Kidney (tissue), 2 donors: ENCODE measurements around a stretch of chr1.

- PRO-cap, result no peak
- RRBS, result no CpG with 5 or more reads among the region's 9 CpGs
Observed at GRCh38 chr1:234768635-234769054, 158.7 kb upstream of the IRF2BP2 start.

DNA sequence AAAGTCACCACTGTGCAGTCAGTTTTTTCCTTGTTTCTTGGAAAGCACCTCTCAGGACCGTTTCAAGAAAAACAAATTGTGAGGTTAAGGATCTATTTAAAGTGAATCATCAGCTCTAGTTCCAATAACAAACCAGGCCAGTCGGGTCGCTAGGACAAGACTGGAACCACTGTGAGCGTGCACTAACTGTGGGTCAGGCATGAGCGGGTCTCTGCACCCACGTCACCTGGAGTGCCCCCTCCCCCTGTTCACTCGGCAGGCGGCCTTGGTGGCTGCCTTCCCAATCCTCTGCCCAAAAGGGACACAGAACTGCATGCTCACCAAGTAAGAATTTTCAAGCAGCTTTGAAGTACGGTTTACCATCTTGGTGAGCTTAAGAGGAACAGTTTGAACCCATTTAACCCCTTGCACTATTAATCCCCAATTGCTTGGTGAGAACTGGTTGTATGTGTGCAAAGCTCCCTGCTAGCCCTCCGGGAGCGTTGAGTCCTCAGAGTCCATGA lies 199.6 kb upstream of the IRF2BP2 start:
- PRO-cap, result unidirectional peak, plus-strand start at position 295 of the sequence
- RRBS, result no CpG with 5 or more reads among the region's 11 CpGs

DNA sequence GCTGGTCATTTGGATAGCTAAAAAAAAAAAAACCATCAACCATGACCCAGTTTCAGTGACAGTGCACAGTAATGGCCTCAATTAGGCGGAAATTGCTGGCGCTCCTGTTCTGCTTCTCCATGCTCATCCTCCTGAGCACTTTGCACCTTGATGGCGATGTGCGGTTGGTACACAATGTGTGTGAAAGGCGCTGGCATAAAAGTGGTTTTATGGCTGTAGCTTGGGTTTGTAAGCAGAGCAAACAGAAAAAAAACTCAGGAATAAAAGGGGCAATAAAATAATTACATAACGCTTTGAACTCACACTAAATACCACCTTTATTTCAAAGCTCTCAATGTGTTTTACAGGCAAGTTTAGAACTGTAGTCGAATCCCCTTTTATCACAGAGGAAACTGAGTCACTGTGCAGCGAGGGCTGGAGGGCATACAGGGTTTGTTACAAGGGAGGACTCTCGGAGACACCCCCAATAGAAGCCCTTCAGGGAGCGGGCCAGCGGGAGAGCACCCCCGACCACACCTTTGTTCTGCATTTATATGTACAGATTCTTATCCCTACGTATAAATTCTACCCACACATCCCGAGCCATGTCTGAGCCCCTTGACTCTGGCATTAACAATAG lies 213.4 kb upstream of the IRF2BP2 start:
- PRO-cap, result no peak
- RRBS, result no CpG with 5 or more reads among the region's 14 CpGs

DNA sequence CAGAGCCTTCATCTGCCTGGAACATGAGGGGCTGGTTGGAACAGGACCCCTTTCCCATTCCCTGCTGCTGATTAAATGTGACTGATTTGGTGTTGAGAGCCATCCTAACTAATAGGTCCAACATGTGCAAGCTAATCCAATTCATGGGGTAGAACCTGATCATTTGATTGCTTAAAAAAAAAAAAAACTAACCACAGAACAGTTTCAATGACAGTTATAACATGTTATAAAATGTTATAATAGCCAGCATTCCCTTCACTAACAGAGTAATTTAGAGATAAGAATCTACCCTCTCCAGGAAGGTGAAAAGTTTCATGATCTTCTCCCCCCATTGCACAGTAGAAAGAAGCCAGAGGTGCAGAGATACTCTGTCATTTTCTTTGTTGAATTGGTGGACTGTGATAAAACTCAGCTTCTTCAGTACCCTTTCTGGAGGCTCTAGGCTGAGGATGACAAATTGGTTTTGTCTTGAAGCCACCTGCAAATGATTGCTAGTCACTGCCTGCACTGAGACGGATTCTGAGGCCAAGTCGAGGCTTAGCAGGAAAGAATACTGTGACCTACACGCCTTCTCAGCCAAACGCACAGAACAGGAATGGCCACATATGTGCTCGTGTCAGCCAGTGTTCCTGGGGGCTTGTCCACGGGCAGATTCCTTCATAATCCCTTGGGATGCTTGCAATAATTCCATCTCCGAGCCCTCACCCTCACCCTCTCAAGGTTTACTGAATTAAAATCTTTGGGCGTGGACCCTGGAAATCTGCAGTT lies 215.7 kb upstream of the IRF2BP2 start:
- PRO-cap, result no peak
- RRBS, result no CpG with 5 or more reads among the region's 8 CpGs

GRCh38 chr1:234845165-234845616 lies 235.2 kb upstream of the IRF2BP2 start:
- PRO-cap, result no peak
- RRBS, result no CpG with 5 or more reads among the region's 4 CpGs

DNA sequence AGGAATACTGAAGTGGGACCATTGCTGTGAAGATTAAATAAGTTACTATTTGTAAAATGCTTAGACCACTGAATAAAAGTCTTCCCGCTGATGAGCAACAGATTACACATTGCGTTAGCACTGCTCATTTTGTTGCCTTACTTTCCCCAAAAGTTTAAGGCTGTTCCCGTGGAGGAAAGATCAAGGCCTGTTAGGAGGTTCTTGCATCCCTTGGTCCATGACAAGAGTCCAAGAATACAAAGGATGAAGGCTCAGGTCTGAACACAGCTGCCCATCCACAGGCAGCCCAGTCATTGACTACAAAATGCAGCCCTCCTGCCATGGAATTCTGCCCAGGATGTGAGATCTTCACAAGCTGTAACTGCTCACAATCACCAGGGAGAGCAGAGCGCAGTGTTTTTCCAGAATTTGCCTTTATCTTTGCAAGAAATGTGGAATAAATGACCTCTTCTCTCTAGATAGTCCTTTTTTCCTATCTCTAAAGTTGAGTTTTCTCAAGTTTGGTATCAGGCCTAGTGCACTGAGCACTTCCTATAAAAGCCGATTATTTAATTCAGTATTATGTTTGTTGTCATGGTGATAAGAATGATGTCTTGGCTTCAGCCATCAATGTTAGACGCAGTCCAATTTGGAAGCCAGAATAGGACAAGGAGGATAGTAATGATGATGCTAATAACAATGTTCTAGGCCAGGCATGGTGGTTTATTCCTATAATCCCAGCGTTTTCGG lies 246.8 kb upstream of the IRF2BP2 start:
- PRO-cap, result no peak
- RRBS, result no CpG with 5 or more reads among the region's 8 CpGs

DNA sequence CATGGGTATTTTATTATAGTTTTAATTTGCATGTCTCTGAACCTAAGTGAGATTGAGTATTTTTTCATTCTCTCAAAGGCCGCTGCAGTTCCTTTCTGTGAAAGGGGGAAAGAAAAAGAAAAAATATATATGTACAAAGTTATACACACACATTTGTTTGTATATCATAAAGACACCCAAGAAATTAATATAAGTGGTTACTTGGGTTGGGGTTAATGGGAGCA lies 252.0 kb upstream of the IRF2BP2 start:
- PRO-cap, result no peak
- RRBS, result no CpG with 5 or more reads among the region's 1 CpG

- PRO-cap, result no peak
- RRBS, result 33% methylated on average over 2 of the region's 10 CpGs
Observed at GRCh38 chr1:234885526-234886165, 243.0 kb downstream of the TOMM20 start.

DNA sequence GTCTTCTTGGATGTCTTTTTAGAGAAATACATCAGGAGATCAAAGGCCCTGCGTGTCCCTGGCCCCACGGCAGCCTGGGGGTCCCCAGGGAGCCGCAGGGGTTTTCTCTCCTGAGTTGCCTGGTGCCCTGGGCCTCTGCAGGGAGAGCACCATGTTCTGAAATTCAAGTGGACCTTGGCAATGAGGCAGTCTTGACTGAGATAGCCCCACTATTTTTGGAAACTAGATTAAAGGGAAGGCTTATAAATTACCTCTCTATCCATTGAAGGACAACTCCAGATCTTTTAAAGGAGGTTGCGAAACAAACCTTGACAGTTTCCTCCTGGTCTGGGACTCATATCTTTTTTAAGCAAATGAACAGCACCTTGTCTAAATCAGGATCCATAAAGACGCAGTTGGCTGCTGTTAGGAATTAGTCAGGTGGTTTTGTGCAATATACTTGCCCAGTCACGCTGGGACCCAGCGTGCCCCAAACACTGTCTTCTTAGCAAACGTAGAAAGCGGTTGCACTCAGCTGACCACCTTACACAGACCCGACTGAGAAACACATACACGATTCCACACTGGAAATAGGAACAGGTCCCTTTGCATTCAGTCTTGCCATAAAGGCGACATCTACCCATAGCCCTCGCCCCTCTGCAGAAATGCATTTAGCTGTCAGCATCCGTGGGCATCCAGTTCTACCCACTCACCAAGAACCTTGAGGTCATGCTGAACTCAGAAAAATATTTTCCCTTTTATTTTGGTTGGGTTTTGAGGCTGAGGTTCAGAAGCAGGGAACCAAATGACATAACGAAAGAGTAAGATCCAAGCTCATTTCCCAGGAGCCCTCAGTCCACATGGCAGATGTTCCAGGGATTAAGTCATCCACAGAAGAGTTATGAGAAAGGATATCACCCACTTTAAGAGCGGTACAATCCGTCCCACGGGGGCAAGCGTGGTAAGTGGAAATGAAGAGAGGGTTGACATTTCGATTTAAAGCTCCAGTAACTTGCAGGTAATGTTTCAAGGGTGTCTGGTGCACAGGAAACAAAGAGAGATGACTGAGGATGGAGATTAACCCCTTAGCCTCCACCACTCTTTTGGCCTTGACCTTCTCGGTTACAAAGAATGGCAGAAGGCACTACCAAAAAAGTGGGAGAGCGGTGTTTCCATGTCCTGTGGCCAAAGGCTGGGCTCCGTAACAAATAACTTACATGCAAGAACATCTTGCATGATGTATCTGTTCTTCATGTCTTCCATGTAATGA lies 241.9 kb downstream of the TOMM20 start:
- PRO-cap, result no peak
- RRBS, result no CpG with 5 or more reads among the region's 23 CpGs

GRCh38 chr1:234899429-234899746 lies 229.2 kb downstream of the TOMM20 start:
- PRO-cap, result no peak
- RRBS, result no CpG with 5 or more reads among the region's 5 CpGs

- PRO-cap, result no peak
- RRBS, result no CpG with 5 or more reads among the region's 17 CpGs
Observed at GRCh38 chr1:234926804-234927368, 201.8 kb downstream of the TOMM20 start.

GRCh38 chr1:234969482-234970378 lies 158.9 kb downstream of the TOMM20 start:
- PRO-cap, result unidirectional peak, plus-strand start at chr1:234969865; bidirectional peak, plus-strand start at chr1:234970175, minus-strand start at chr1:234970210
- RRBS, result 4% methylated on average over 17 of the region's 36 CpGs

- PRO-cap, result no peak
- RRBS, result no CpG with 5 or more reads among the region's 3 CpGs
Observed at GRCh38 chr1:234980283-234980412, 148.5 kb downstream of the TOMM20 start.

DNA sequence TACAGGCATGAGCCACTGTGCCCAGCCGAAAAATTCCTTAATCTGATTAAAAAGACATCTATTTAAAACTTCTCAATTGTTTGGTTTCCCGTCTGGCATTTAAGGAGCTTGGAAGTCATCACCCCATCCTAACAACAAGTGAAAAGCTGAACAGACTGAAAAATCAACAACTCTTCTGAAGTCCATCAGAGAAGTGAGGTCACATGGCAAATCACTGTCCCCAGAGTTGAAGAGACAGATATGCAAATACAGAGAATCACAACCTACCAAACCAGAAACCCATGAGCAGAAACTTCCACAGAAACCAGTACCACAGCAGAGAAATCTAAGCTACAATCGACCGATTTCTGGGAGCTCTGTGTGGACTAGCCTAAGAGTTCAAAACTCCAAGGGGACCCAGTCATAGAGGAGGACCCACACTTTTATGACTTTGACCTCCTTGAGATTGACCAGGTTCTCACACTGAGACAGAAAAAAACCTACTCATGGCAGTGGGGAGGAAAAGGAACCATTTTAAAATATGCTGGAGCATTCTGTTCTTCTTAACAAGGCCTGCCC lies 93.8 kb downstream of the TOMM20 start:
- PRO-cap, result no peak
- RRBS, result no CpG with 5 or more reads among the region's 4 CpGs

DNA sequence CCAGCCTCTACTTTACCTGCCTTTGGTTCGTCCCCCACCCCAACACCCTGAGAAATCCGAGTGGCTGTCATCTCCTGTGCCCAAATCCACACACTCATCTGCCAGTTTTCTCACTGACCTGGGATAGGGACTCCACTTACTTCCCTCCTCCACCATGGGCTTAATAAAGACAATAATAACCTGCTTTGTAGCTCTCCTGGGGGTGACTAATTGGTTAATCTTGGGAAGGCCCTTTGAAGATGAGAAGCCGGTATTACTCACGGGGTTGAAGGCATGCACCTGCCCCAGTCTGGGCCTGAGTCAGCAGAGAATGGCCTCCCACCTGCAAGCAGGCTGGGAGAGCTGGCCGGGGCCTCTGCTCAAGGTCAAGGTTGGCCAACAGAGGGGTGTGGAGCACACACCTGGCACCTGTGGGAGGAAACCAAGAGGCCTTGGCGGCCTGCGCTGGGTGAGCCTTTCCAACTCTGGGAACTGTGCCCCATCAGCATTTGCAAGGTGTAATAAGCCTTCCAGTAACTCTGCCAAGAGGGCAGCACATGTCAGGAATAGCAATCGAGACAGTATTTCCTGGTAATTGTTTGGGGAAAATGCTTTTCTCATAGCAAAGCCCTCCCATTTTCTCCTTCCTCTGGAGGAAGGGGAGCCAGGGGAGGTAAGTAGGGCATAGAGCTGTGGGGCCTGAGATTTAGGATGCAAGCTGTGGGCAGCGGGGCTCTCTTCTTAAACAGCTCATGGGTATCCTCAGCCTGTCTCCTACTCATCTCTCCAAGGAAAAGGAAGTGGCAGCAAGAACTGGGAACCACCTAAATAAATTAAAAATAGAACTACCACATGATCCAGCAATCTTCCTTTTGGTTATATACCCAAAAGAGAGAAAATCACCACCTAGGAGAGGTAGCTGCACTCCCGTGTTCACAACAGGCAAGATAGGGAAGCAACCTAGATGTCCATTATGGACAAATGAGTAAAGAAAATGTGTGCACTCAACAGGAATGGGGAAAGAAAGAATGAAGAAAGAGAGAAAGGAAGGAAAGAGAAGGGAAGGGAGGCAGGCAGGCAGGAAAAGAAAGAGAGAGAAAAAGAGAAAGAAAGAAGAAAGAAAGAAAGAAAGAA lies 48.9 kb downstream of the TOMM20 start:
- PRO-cap, result no peak
- RRBS, result 19% methylated on average over 3 of the region's 10 CpGs

- PRO-cap, result no peak
- RRBS, result no CpG with 5 or more reads among the region's 32 CpGs
Observed at GRCh38 chr1:235127653-235128409, 806 bp downstream of the TOMM20 start.

DNA sequence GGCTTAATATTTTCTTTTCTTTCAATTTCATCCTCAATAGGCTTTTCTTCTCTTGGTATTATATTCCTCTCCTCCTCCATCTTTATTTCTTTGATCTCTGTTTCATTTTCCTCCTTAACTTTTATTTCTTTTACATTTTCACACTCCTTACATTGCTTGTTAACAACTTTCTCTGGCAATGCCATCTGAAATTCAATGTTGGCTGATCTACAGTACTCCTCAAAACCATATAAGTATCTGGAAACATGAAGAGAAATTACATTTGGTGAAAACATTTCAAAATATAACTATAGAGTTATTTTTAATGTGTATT lies 59.2 kb upstream of the RBM34 start:
- PRO-cap, result no peak

DNA sequence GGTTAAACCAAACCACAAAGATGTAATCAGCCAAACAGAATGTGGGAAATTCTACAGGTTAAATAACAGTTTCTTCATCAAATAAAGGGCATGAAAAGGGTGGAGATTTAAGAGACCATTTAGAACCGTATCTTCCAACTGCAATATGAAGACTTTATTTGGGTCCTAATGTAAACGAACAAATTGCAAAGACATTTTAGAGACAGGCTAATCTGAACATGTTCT lies 30.3 kb downstream of the ARID4B start:
- PRO-cap, result no peak
- RRBS, result no CpG with 5 or more reads among the region's 2 CpGs

- PRO-cap, result no peak
- RRBS, result no CpG with 5 or more reads among the region's 4 CpGs
Observed at GRCh38 chr1:235527035-235527553, 22.8 kb upstream of the B3GALNT2 start.

DNA sequence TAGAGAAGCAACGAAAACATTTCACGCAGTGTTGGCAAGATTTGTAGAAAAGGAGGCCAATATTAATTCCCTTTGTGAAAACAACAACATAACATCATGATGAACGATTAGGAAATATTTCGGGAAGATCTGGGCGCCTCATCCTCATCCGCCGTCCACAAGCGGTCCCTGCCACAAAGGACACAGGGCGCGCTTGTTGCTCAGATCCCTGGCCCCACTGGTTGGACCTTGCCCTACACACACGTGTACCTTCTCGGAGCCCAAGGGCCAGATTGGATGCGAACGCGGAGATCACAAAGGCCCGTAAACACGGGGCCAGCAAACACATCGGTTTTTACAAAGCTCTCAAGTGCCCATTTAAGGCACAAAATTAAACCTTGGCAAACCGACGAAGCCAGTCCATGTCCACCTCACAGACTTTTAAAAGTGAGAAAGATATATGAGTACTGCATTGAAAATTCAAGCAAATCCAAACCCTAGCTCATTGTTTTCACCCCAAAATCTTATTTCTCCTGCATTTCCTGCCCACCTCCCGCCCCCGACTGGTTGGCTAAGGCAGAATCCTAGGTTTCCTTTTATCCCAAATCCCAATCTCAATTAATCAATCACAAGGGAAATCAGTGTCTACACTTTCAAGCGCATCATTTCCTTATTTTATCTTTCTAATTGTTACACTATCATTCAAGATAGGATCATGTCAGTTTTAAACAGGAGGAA lies 1.5 kb upstream of the GNG4 start:
- PRO-cap, result no peak
- RRBS, result no CpG with 5 or more reads among the region's 23 CpGs